PC-3 (cell line): ENCODE results near the genes BAHD1, RPUSD2, DLL4 and RTF1.

- RAMPAGE, long total RNA = no peak
These were observed at the start of gene BAHD1 for GRCh38 chr15:40440860-40441519. Gene BAHD1, plus strand, starts transcription at chr15:40440953.

GRCh38 chr15:40441520-40442097 lies 856 bp downstream of the BAHD1 start:
- RAMPAGE, long total RNA = no peak

DNA sequence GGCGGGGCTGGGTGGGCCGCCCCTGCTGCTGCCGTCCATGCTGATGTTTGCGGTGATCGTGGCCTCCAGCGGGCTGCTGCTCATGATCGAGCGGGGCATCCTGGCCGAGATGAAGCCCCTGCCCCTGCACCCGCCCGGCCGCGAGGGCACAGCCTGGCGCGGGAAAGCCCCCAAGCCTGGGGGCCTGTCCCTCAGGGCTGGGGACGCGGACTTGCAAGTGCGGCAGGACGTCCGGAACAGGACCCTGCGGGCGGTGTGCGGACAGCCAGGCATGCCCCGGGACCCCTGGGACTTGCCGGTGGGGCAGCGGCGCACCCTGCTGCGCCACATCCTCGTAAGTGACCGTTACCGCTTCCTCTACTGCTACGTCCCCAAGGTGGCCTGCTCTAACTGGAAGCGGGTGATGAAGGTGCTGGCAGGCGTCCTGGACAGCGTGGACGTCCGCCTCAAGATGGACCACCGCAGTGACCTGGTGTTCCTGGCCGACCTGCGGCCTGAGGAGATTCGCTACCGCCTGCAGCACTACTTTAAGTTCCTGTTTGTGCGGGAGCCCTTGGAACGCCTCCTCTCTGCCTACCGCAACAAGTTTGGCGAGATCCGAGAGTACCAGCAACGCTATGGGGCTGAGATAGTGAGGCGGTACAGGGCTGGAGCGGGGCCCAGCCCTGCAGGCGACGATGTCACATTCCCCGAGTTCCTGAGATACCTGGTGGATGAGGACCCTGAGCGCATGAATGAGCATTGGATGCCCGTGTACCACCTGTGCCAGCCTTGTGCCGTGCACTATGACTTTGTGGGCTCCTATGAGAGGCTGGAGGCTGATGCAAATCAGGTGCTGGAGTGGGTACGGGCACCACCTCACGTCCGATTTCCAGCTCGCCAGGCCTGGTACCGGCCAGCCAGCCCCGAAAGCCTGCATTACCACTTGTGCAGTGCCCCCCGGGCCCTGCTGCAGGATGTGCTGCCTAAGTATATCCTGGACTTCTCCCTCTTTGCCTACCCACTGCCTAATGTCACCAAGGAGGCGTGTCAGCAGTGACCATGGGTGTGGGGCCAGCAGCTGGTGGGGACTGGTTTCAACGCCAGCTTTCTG lies 868 bp downstream of the CHST14 start:
- RAMPAGE, long total RNA = no peak

- RAMPAGE, long total RNA = no peak
These were observed 15.3 kb downstream of the CCDC32 start for GRCh38 chr15:40549165-40550384.

DNA sequence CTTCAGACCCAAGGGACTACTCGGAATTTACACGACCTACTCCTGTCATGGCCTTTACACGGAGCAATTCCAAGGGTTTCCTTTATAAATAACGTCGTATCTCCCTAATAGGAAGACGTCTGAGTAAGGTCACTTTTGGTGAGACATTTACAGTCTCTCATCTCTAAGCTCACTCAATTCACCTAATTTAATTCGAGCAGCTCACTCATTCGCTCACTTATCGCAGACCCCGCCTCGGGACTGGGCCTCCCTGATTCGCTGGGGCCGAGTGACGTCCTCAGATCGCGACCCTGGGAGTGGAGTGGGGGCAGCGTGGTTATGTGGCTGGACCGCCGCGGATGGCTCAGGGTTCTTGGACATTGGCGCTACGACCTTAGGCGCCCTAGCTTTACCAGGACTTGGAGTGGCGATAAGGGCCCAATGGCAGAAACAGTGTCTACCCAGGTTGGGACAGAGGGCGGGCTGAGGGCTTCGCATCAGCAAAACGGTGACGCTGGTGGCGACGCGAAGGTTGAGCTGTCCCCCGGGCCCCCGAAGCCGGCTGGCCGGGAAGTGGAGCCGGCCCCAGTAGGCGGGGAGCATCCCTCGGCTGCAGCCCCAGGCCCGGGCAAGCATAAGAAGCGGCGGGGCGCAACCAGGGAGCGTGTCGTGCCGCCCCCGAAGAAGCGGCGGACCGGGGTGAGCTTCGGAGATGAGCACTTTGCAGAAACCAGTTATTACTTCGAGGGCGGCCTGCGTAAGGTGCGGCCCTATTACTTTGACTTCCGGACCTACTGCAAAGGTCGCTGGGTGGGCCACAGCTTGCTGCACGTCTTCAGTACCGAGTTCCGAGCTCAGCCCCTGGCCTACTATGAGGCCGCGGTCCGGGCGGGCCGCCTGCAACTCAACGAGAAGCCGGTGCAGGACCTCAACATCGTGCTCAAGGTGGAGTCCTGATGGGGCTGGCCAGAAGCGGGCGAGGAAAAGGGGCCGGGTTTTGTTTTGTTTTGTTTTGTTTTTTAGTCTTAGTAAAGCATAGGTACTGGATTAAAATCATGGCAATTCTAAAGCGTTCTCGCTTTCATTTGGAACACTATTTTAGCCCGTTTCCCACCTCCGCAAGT lies at the start of gene RPUSD2:
Gene RPUSD2, plus strand, starts transcription at position 280 of the 1,103 bp plus-strand sequence.
- RAMPAGE, long total RNA = no peak

DNA sequence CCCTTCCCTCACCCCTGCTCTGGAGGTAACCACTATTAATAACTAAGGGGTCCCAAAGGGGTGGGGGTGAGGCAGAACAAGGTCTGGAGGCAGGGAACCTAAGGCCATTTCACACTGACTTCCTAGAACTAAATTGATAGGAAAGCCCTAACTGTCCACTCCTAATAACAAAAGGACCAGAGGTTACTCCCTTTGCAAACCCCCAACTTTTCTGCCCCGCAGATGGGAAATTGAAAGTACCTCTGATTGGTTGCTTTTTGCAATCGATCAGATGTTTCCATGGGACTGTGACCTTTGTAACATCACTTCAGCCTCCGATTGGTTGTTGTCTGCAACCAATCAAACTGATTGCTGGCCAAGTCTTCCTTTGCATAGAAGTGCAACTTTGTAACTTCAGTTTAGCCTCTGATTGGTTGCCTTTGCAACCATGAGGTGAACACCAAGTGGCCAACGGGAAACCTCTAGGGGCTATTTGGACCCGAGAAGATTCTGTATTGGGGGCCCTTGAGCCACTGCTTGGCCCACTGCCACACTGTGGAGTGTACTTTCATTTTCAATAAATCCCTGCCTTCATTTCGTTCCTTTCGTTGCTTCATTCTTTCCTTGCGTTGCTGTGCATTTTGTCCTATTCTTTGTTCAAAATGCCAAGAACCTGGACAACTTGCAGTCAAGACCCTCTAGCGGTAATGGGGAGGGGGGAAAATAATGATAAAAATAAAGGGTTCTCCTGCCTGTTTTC lies 11.2 kb upstream of the KNL1 start:
- RAMPAGE, long total RNA = no peak

- RAMPAGE, long total RNA = no peak
These were observed 45.0 kb upstream of the RAD51 start for GRCh38 chr15:40649932-40650428.

DNA sequence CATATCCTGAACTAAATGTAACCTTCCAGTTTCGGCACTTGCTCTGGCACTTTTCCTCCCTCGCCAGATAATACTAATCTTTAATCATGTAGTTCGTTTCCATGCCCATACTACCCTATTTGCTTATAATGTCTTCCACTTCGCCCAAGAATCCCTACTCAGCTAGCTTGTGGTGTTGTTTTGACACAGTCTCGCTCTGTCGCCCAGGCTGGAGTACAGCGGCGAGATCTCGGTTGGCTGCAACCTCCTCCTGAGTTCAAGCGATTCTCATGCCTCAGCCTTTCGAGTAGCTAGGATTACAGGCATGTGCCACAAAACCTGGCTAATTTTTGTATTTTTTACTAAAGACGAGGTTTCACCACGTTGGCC lies 1.1 kb upstream of the RAD51 start:
- RAMPAGE, long total RNA = no peak

- RAMPAGE, long total RNA = no peak
These were observed 363 bp upstream of the VPS18 start for GRCh38 chr15:40893893-40894280.

- RAMPAGE, long total RNA = no peak
These were observed 15.8 kb downstream of the VPS18 start for GRCh38 chr15:40910071-40910464.

DNA sequence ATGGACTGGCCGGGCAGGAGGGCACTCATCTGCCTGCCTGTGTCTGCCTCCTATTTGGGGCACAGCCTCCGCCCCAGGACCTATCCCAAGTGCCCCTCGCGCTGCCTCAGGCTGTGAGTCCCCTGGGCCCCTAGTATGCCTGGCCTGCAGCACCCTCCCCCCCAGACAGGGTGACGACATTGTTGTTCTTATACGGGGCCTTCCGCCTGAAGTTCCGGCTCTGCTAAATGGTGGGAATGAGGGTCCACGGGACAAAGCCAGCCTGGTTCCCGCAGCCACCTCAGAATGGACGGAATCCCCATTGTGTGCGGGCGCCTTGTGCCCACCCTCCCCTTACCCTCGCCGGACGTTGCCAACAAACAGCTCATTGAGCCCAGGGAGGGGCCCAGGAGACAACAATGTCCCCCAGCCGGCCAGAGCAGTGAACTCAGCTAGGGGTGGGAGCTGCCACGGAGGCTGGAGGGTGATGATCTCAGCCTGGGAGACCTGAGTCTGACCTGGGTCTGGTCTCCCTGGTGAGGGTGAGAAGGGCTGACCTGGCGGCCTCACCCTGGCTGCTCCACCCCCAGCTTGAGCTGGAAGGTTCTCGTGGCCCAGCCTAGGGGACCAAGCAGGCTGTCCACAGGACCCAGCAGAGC lies 10.3 kb upstream of the DLL4 start:
- RAMPAGE, long total RNA = no peak

DNA sequence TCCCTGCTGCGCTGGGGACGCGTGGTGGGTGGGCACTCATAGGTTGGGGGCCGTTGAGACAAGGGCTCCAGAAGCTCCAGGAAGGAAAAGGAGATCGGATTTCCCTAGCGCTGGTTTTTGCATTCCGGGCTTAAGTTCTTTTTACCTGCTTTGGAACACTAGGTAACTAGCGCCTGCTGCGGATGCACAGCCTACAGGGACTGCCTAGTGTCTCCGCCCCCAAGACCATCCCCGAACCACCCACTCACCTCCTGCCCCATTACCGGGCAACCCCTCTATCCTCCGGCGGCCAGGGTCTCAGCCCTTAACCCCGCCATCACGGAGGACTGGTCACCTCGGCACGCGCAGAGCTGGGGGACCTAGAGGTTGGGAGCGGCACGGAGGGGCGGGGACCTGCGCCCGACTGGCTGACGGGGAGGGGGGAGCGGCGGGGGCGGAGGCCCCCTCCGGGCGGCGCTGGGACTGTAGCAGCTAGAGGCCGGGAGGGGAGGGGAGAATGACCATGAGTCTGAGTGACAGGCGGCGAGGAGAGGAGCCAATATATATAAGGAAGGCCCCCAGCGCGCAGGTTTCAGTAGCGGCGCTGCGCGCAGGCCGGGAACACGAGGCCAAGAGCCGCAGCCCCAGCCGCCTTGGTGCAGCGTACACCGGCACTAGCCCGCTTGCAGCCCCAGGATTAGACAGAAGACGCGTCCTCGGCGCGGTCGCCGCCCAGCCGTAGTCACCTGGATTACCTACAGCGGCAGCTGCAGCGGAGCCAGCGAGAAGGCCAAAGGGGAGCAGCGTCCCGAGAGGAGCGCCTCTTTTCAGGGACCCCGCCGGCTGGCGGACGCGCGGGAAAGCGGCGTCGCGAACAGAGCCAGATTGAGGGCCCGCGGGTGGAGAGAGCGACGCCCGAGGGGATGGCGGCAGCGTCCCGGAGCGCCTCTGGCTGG lies at the start of gene DLL4:
Gene DLL4, plus strand, starts transcription at position 574 of the 935 bp plus-strand sequence.
- RAMPAGE, long total RNA = no peak

- RAMPAGE, long total RNA = no peak
These were observed 8.9 kb downstream of the DLL4 start for GRCh38 chr15:40937844-40938632.

DNA sequence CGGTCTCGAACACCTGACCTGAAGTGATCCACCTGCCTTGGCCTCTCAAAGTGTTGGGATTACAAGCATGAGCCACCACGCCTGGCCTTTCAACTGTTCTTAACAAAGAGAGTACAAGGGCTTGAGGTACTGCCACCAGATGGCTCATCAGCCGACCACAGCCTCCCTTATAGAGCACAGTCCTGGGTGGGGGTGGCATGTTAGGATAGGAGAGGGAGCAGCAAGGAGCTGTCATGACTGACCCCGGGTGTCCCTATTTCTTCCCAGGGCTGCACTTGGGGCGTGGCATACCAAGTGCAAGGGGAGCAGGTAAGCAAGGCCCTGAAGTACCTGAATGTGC lies 1.8 kb downstream of the CHAC1 start:
- RAMPAGE, long total RNA = no peak

- RAMPAGE, long total RNA = no peak
These were observed 45.8 kb downstream of the CHP1 start for GRCh38 chr15:41276859-41277235.

DNA sequence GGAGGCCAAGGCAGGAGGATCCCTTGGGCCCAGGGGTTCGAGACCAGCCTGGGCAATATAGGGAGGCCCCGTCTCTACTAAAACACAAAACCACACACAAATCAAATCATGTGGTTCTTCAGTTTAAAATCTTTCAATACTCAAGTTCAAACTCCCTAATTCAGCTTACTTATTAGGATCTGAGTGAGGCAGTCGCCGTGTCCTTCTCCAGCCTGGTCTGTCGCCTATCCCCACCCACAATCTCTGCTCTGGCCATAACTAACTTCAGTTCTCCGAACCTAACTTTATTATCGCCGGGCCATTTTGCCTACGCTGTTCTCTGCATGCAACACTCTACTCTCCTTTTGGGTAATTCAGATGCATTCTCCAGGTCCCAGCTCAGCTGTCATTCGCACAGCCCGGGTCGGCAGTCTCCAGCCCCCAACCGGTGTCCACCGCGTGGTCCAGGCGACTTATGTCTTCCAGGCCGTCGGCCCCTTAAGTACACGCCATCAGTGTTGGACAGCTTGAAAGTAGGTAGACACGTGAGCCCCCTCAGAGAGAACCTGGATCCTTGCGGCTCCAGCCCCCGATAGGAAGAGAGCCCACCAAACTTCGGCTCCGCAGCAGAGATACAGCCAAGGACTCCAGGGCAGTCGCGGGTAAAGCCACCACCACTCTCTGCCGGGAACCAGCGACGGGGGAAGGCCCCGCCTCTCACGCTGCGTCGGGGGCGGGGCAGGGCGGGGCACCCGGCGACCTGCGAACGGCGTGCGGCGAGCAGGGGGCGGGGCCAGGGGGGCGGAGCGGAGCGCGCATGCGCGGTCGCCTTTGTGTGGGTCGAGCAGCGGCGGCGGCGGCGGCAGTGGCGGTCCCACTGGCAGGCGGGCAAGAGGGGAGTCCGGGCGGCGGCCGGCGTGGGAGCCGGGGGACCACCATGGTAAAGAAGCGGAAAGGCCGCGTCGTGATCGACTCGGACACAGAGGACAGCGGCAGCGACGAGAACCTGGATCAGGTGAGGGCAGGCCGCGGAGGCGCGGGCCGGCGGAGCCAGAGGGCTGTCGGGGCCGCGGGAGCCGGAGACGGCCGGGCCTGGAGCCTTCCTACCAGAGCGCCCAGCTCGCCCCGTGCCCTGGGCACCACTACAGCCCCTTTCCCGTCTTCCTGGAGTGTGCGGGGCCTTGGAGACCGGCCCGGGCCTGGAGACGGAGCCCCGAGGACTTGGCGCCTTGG lies at the start of gene RTF1:
Gene RTF1, plus strand, starts transcription at position 776 of the 1,212 bp plus-strand sequence.
- RAMPAGE, long total RNA = start-site peak on the plus strand centred at position 817 of the sequence, 49 bp wide, 501 and 246 reads in 2 replicates

DNA sequence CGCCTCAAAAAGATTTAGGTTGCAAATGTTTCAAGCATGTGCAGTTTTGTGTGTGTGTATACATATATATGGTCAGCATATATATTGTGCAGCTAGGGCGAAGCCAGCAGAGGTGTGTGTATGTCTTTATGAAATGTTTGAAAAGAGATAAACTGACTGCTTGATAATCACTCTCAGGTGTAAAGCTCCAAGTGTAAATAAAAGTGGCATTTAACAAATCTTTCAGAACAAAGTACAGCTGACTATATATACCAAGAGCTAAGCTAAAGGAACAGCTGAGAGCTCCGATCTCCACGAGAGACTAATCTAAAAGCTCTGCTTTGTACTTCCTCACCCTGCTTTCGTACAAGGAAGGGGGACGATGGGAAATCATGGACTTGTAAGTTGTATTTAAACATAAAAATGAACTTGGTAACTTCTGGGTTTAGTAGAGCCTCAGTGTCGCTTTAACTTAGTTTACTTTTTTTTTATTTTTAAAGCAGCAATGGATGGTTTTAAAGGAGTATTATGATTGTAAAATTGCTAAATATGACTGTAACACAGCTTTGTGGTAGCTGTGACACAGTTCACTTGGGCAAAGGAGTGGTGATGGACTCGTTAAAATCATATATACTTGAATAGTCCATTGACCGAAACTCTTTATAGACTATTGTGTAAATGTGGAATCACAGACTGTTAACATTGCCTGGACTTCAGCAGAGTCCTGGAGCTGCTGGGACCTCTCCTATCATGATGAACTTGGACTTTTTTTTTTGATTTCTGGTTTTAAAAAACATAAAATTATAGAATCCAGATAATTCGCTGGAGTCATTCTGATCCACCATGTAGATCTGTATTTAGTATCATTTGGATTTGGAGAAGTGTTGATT lies 11.4 kb upstream of the ITPKA start:
- RAMPAGE, long total RNA = no peak

- RAMPAGE, long total RNA = no peak
These were observed 744 bp downstream of the ITPKA start for GRCh38 chr15:41493946-41495290.

GRCh38 chr15:41507850-41508497 lies 5.7 kb downstream of the LTK start:
- RAMPAGE, long total RNA = no peak

GRCh38 chr15:41512470-41512928 lies 1.1 kb downstream of the LTK start:
- RAMPAGE, long total RNA = no peak